CMK (cell line): ENCODE results near the genes ASZ1 and PTPRZ1.

GRCh38 chr7:116686739-116687507 lies 14.9 kb downstream of the MET start:
- RRBS = no CpG with 5 or more reads among the region's 7 CpGs

- RRBS = no CpG with 5 or more reads among the region's 11 CpGs
Measured at GRCh38 chr7:116731523-116732159, 59.6 kb downstream of the MET start.

- RRBS = no CpG with 5 or more reads among the region's 2 CpGs
Measured at GRCh38 chr7:116813422-116813610, 49.1 kb upstream of the CAPZA2 start.

GRCh38 chr7:117065484-117066110 lies 112.3 kb downstream of the ST7 start:
- RRBS = no CpG with 5 or more reads among the region's 6 CpGs

- RRBS = no CpG with 5 or more reads among the region's 52 CpGs
Measured at GRCh38 chr7:117427151-117427969, at the start of gene ASZ1. ASZ1 (minus strand) TSS chr7:117427493.

DNA sequence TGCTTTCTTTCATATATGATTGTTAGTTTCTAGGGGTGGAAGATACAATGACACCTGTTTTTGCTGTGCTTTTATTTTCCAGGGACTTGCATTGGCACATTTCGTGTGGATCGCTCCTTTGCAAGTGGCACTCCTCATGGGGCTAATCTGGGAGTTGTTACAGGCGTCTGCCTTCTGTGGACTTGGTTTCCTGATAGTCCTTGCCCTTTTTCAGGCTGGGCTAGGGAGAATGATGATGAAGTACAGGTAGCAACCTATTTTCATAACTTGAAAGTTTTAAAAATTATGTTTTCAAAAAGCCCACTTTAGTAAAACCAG lies 55.3 kb downstream of the CFTR start:
- RRBS = no CpG with 5 or more reads among the region's 3 CpGs

DNA sequence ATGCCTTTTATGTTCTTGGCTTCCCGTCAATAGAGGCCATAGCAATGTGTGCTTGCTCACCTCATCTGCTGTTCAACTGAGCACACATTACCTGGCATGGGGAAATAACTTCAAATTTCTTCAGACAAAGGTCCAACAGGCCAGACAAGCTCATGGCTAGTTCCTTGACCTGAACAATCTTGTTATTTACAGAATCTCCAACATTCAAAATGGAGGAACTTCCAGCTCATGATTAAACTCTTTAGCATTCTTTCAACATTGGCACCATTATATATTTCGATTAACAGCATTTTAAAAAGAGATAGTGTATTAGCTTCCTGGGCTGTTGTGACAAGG lies 184.9 kb downstream of the CTTNBP2 start:
- RRBS = no CpG with 5 or more reads among the region's 2 CpGs

GRCh38 chr7:117780945-117781144 lies 92.4 kb downstream of the CTTNBP2 start:
- RRBS = no CpG with 5 or more reads among the region's 1 CpG

GRCh38 chr7:119950348-119951128 lies 322.4 kb upstream of the KCND2 start:
- RRBS = no CpG with 5 or more reads among the region's 35 CpGs

DNA sequence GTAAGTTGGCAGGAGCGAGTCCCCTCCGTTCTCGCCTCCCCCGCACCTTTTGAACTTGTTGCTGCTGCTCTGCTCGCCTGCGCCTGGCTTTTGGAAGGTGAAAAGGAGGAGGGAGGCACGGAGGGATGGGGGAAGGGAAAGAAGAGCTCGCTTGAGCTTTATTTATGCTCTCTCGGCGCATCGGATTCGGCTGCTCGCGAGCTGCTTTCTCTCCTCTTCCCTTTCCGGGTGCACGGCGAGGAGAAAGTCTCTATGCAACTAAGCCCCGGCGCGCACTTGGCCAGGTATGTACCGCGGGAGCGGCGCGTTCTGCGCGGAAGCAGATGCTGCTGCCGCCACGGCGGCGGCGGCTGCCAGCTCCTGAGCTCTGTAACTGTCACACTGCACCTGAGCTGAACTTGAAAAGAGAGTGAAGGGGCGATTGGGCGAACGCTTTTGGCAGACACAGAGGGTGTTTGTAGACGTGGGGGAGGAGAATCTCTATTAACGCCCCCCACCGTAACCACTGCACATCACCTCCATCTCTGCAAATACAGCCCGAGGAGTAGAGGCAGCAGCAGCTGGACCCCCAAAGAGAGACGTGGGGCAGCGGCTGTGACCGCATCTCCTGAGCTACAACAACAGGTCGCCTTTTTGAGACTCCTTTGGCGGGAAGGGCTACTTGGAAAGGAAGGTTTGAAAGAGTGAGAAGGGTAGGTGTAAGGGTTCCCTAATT lies 663 bp downstream of the KCND2 start:
- RRBS = no CpG with 5 or more reads among the region's 44 CpGs

- RRBS = no CpG with 5 or more reads among the region's 7 CpGs
Measured at GRCh38 chr7:120990447-120991387, 2.2 kb downstream of the CPED1 start.

DNA sequence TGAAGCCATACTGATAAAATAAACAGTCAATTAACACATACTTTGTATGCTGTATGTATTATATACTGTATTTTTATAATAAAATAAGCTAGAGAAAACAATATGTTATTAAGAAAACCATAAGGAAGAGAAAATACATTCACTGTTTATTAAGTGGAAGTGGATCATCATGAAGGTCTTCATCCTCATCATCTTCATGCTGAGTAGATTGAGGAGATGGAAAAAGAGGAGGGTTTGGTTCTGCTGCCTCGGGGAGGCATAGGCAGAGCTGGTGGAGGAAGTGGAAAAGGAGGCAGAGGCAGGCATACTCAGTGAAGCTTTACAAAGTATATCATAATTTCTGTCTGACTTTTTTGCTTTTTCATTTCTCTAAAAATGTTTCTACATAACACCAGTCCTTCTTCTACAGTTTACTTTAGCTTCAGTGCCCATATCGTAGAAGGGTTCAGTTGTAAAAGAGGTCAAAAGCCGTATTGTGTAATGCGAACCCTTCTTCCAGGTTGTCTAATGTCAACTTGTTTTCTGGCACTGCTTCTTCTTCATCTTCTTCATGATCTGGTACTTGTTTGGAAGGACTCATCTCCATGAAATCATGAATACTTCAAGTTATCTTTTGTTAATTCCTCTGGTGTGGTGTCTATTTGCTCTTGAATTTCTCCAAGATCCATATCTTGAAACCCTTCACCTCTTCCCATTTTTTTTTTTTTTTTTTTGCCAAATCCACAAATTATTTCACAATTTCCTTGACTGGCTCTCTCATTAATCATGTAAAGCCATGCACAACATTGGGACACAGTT lies 84.8 kb downstream of the CPED1 start:
- RRBS = no CpG with 5 or more reads among the region's 4 CpGs

DNA sequence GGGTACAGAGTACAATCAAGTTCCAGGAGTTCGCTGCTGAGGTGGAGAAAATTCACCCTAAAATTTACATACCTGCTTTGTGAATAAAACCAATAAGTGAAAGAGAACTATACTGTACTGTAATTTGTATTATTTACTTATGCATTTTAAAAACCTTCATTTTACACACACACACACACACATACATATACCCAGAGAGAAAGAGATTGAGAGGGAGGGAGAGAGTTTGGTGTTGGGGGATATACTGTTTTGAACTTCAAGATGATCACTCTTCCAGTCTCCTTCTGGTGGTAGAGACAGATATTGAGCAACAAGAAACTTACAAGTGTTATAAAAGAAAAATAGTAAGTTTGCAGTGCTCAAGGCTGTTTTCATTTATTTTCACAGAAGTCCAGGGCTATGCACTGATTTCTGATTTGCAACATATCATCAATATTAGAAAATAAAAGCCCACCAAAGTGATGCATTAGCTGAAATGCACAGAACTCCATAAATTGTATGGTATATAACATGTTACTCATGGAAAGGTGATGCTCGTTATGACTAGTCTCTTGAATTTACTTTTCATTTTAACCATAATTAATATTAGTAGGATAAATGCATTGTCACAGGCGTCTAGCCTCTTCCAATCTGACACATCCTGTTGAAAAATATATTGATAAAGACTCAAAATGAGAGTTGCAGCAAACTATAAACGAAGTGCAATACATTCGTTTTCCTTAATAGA lies 92.2 kb downstream of the CPED1 start:
- RRBS = no CpG with 5 or more reads among the region's 5 CpGs

DNA sequence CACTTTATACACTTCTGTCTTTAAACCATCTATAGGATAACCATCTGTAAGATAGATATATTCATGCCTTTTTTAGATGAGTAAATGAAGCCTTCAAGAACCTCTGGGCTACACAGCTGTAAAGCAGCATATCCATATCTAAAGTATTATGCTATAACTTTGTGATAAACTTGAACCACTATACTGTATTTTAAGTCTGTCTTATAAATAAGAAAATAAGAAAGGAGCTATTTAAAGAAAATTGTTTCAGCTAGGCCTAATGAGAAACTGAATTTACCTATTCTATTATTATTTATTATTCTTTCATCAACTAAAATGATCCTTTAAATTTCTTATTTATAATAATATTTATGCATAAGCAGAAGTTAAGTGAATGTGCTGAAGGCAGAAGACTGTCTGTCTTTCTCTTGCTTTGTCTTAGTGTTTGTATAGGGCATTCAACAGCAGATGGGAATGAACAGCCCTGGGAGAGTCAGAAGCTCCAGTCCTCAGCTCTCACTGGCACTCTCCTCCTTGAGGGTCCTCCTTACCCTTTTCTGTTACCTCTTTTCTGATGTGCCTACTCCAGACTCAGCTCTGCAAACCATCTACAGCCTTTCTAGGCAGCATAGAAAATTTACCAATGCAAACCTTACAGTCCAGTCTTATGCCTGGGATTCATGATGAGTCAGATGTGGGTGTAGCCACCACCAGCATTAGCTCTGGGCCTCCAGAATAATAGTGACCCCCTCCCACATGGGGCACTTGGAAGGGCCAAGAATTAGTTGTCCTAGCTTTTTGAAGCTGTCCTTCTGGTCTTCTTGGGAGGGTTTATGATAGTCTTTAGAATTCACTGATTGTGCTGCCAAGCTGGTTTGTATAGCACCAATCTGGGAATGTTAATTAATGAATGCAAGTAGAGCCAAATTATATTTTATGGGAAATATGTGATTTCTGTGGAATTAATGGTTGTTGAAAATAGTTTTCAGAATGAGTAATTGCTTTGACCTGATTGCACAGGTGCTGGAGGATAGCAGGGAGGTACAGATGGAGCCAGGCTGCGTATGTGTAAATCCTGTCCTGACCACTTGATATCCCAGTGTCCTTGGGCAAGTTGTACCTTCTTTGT lies 94.5 kb downstream of the CPED1 start:
- RRBS = no CpG with 5 or more reads among the region's 1 CpG

DNA sequence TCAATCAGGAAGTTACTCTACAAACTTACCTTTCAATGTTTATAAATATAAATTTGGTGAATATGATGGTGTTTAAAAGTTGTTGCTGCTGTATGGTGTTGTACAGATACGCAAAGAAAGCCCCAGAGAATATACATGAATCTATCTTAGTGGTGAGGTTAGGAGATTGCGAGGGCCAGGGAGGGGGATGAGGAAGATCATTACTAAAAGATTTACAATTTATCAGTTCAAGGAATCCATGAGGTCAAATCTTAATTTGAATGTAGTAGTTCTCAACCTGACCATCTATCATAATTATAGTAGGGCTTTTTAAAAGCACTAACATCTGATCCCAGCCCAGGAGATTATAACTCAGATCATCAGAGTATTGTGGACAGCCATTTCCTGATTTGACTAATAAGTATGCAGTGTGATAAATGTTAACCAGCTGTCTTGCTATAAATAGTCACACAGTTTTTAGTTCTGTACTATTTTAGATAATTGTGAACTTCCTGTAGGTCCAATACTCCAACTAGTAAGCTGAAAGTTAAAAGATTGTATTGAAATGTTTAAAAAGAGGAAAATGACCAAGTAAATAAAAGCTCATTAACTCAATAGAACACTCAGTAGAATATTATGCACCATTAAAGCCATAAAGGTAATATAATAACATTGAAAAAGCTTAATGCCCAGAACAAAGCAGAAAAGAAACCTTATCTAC lies 23.5 kb downstream of the FAM3C start:
- RRBS = no CpG with 5 or more reads among the region's 2 CpGs

- RRBS = no CpG with 5 or more reads among the region's 3 CpGs
Measured at GRCh38 chr7:121385685-121386459, 10.2 kb downstream of the FAM3C start.

- RRBS = 85% methylated on average over 14 of the region's 52 CpGs
Measured at GRCh38 chr7:121872607-121873335, at the start of gene PTPRZ1. PTPRZ1 (plus strand) TSS chr7:121873161.